Thyroid gland (tissue), 7 donors: ENCODE results near the genes CLDN14 and HLCS.

DNA sequence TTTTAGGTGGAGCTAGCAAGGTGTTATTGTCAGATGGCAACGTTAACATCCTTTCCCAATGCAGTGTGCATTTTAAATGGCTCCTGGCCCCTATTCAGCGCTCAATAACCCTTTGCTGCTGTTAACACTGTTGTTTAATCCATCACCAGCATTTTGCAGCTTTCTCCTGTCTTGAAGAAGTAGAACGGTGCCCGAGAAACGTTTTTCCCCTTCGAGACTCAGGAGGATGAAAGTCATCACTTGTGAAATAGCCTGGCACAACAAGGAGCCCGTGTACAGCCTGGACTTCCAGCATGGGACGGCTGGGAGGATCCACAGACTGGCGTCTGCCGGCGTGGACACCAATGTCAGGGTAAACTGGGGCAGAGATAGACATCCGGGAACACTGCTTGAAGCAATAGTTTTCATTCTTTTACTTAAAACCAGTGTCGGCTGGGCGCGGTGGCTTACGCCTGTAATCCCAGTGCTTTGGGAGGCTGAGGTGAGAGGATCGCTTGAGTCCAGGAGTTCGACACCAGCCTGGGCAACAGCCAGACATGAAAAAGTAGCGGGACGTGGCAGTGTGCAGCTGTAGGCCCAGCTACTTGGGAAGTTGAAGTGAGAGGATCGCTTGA lies 826 bp downstream of the CHAF1B start:
- PRO-cap, 2 experiments: no peak in any of the 2 experiments
- RAMPAGE, long total RNA, 5 experiments: no peak in any of the 5 experiments

- PRO-cap, 2 experiments: no peak in any of the 2 experiments
- RAMPAGE, long total RNA, 5 experiments: no peak in any of the 5 experiments
Measured at GRCh38 chr21:36479284-36479864, 548 bp downstream of the CLDN14 start.

GRCh38 chr21:36479908-36480718 lies at the start of gene CLDN14:
TSS of gene CLDN14 (minus strand) at chr21:36480122.
- PRO-cap, 2 experiments: no peak in any of the 2 experiments
- RAMPAGE, long total RNA, 5 experiments: no peak in any of the 5 experiments

DNA sequence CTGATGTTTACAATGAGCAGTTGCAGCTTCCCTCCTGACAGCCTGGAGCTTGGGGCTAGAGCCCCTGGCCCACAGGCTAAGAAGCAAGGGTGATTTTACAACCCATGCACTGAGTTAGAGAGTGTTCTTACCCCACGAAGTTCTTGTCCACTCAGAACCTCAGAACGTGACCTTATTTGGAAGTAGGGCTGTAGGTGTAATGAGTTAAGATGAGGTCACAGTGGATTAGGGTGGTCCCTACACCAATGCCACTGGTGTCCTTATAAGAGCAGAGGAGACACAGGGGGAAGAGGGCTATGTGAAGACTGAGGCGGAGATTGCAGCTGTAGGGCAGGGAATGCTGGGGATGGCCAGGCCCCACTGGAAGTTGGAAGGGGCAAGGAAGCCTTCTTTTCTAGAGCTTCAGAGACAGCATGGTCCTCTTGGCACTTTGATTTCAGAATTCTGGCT lies 15.7 kb upstream of the CLDN14 start:
- PRO-cap, 2 experiments: no peak in any of the 2 experiments
- RAMPAGE, long total RNA, 5 experiments: no peak in any of the 5 experiments

DNA sequence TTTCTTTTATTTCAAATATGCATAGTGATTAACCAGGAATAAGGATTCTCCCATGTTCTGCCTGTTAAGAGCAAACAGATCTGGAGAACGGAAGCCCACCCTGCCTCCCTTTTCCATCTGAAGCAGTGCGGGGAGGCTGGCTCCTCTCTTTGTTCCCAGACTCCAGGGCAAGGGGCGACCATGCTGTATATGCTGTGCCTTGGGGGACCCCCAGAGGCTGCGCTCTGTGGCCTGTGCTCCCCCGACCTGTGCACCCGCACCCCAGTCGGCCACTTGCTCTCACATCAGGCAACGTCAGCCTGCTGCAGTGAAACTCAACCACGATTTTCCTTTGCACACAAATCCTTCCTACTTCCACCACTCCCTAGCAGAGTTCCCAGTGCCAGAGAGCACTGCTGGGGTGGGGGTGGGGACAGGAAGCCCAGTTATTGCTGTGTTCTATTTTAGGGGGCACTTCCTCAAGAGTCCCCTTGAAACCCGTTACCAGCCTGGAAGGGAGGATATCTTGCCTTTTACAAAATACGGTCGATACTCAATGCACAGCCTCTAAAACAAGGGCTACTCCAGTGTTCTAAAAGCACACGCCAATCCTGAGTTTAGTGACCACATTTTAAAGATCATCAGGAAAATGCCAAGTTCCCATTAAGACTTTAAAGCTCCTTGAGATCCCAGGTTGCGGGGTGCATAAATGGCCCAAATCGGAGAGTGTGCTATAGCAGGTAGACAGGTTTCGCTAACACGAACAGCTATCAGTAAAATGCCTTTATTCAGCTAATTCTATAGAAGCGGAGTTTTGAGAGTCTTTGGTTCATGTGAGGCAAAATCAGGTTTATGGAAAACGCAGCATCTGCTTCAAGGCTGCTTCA lies 52.6 kb downstream of the SIM2 start:
- PRO-cap, 2 experiments: no peak in any of the 2 experiments
- RAMPAGE, long total RNA, 5 experiments: no peak in any of the 5 experiments

DNA sequence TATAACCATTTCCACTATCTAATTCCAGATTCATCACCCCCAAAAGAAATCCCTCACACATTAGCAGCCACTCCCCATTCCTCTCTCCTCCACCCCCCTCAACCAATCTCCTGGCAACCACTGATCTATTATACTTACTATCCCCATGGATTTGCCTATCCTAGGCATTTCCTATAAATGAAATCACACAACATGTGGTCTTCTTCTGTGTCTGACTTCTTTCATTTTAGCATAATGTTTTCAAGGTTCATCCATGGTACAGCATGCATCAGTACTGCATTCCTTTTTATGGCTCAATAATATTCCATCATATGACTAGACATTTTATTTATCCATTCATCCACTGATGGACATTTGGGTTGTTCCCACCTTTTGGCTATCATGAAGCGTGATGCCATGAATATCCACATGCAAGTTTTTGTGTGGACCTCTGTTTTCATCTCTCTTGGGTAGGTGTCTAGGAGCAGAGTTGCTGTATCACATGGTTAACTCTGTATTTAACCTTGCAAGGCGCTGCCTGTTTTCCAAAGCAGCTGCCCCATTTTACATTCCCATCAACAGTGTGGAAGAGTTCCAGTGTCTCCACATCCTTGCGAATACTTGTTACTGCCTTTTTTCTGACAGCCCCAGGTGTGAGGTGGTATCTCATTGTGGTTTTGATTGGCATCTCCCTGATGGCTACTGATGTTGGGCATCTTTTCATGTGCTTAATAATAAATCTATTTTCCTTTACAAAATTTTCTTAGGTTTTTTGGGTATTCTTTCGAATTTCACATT lies 104.4 kb downstream of the HLCS start:
- PRO-cap, 2 experiments: no peak in any of the 2 experiments
- RAMPAGE, long total RNA, 5 experiments: no peak in any of the 5 experiments

DNA sequence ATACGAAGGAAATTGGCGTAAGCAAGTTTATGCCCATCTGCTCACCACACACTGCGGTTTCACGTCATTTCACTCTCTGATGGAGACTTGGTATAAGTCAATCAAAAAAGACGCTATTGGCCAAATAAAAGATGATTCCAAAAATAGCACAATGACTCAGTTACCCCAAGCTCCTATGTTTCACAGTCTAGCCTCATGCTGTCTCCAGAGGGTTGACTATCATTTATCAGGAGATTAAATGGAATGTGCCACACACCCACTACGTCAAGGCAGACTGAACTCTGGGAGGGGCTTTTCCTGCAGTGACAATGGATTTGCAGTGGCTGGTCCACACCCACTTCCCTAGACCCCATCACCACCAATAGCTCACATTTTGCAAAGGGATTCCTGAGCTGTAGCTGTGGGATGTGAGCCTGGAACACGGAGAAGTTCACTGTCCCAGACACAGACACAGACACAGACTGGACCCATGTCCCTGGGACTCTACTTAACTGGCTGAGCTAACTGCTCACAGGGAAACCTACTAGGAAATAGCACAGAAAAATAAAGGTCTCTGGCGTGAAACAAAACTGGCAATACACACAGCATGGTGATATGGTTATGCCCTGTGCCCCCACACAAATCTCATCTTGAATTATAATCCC lies 77.1 kb downstream of the HLCS start:
- PRO-cap, 2 experiments: peak in 1 of 2 experiments; most common plus-strand start position 378 of the sequence (in 1)
- RAMPAGE, long total RNA, 5 experiments: no peak in any of the 5 experiments

DNA sequence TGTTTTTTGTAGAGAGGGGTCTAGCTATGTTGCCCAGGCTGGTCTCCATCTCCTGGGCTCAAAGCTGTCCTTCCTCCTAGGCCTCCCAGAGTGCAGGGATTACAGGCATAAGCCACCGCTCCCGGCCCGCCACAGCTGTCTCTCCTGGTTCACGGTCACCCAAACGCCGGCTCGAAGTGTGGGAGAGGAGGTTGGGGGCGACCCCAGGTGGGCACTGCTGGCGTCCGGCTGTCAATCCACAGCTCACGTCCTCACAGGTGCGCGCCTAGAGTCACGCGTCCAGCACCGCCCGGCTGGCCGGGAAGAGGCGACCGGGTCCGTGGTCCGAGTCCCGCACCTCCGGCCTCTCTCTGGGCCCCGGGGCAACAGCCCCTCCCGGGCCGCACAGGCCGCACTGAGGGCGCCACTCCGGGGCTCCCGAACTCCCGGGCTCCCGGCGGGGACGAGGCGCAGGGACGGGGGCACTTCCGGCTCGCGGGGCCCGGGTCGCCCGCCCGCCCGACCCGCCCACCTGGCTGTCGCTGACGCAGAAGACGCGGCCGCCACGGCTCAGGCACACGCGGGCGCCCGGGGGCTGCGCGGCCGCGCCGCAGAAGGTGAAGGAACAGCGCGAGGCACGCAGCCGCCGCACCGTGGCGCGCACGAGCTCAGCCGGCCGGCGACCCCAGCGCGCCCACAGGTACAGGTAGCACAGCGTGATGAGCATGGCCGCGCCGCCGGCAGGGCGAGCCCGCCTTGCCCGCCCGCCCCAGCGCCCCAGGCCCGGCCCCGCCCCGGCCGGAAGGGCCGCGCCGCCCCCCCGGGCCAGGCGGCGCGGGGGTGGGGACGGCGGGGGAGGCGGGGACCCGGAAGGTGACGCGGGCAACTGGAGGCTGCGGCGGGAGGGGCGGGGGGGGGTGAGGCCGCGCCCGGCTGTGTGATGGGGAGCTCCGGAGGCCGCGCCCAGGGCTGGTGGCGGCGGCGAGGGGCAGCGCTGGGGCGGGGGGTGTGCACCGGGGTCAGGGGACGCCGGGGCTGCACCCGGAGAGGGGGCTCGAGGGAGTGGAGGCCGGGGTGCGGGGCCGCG lies at the start of gene HLCS:
Gene HLCS, minus strand, starts transcription at position 737 of the 1,066 bp plus-strand sequence.
- PRO-cap, 2 experiments: peak in 2 of 2 experiments; most common plus-strand start position 556 of the sequence (in 2); most common minus-strand start position 736 of the sequence (in 2)
- RAMPAGE, long total RNA, 5 experiments: start-site peak on the minus strand in 2 of 5 experiments, centred at positions 428 to 468 of the sequence, 13 to 31 reads per replicate

- PRO-cap, 2 experiments: no peak in any of the 2 experiments
- RAMPAGE, long total RNA, 5 experiments: no peak in any of the 5 experiments
Measured at GRCh38 chr21:37186719-37187308, 80.3 kb downstream of the VPS26C start.

DNA sequence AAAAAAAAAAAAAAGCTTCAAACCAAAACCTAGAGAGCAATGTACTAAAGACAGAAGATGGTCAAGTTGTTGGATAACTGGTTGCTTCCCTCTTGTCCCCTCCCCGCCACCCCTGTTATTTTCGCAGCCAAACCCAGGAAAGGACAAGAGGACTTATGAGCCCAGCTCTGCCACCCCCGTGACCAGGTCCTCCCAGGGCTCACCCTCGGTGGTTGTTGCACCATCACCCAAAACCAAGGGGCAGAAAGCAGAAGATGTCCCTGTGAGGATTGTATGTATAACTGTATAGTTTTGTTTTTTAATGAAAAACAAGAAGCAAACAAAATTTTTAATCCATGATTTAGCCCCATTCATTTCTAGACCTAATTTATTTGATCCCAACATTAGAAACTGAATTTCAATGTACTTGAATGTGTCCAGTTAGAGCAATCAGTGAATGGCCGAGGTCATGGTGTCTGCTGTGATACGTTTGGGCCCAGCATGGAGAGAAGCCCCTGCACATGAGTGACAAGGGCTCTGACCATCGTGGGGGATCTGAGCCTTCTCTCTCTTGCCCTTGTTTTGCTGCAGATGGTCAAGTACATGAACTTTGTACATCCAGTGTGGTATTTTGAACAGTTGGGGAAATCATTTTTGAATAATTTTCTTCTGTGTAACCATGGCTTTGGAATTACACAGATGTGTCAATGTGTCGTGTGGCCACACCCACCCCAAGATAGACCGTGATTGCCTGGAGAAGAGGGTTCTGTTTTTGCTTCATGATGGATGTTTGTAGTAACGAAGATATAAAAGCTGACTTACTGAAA lies 69.2 kb downstream of the VPS26C start:
- PRO-cap, 2 experiments: no peak in any of the 2 experiments
- RAMPAGE, long total RNA, 5 experiments: no peak in any of the 5 experiments

DNA sequence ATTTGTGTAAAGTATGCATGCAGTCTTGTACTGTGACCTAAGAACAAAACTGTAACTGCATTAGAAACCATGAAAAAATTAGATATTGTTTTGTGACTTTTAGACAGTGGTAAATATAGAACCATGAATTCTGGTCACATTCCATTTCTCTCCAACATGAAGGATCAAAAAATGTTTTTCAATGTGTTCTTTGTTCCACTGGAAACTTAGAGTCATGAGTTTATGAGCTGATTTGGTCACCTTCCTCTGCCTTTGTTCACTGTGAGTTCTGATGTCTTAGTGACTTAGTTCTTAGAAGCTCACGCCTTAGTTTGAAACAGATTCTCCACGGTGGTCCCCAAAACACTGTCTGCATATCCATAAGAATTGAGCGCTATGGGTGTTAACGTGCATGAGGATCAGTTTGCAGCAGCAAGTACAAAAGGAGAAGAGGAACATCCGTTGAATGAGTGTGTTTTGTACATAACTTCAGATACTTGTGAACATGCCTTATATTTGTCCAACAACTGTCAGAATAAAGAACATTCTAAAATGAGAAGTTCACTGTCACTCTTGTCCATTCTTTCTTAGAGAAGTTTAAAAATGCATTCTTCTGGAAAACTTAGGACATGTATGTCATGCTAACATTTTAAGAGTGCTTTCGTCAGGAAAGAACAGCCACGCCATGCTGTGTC lies 64.4 kb downstream of the VPS26C start:
- PRO-cap, 2 experiments: no peak in any of the 2 experiments
- RAMPAGE, long total RNA, 5 experiments: no peak in any of the 5 experiments

GRCh38 chr21:37267811-37268390 lies 767 bp upstream of the VPS26C start:
- PRO-cap, 2 experiments: peak in 2 of 2 experiments; most common plus-strand start chr21:37268028 (in 2); most common minus-strand start chr21:37267969 (in 2)
- RAMPAGE, long total RNA, 5 experiments: start-site peak on the minus strand in 1 of 5 experiments, at chr21:37267890-37267979 at its widest, 106 reads per replicate

GRCh38 chr21:37386051-37386932 lies 19.7 kb downstream of the DYRK1A start:
- PRO-cap, 2 experiments: no peak in any of the 2 experiments
- RAMPAGE, long total RNA, 5 experiments: no peak in any of the 5 experiments

DNA sequence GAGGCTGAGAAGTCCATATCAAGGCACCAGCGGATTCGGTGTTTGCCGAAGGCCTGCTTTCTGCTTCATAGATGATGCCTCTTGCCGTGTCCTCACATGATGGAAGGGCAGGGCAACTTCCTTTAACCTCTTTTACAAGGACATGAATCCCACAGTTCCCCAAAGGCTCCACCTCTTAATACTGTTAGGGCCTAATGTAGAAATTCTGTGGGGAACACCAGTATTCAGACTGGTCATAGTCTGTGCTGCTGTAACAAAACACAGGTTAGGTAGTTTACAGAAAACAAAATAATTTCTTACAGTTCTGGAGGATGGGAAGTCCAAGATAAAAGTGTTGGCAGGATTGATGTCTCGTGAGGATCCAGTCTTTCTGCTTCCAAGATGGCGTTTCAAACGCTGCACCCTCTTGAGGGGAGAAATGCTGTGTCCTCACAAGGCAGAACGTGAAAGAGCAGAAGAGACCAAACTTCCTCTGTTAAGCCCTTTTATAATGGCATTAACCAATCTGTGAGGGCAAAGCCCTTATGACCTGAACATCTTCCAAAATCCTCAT lies 26.0 kb downstream of the DYRK1A start:
- PRO-cap, 2 experiments: no peak in any of the 2 experiments
- RAMPAGE, long total RNA, 5 experiments: no peak in any of the 5 experiments

GRCh38 chr21:37412069-37413324 lies 45.9 kb downstream of the DYRK1A start:
- PRO-cap, 2 experiments: no peak in any of the 2 experiments
- RAMPAGE, long total RNA, 5 experiments: no peak in any of the 5 experiments

DNA sequence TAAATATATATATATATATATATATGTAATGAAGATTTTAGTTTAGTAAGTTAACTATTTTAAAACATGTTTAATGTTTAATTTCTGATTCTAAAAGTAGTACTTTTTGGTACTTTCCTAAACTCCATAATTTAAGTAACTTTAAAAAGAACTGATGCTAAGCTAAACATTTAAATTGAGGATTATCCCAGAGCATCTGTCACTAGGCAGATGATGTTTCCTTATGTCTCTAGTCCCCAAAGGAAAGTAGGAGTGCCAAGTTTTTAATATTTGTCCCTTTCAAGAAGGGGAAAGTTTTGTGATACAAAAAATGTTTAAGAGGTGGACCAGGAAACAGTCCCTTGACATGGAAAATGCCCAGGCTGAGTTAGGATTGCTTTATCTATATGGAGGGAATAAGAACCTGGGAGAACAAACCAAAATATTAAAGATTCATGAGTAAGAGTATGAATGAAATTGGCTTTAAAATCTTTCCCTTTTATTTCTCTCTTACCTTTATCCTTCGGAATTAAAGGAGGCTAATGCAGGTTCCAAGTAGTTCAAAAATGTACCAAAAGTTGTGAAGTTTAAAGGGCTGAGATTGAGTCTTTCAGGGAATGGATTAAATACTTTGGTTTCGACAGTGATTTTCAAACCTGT lies 66.6 kb downstream of the DYRK1A start:
- PRO-cap, 2 experiments: no peak in any of the 2 experiments
- RAMPAGE, long total RNA, 5 experiments: no peak in any of the 5 experiments

- PRO-cap, 2 experiments: no peak in any of the 2 experiments
- RAMPAGE, long total RNA, 5 experiments: no peak in any of the 5 experiments
Measured at GRCh38 chr21:37644657-37645032, 271.6 kb downstream of the KCNJ6 start.

GRCh38 chr21:37827890-37828424 lies 88.3 kb downstream of the KCNJ6 start:
- PRO-cap, 2 experiments: no peak in any of the 2 experiments
- RAMPAGE, long total RNA, 5 experiments: no peak in any of the 5 experiments

DNA sequence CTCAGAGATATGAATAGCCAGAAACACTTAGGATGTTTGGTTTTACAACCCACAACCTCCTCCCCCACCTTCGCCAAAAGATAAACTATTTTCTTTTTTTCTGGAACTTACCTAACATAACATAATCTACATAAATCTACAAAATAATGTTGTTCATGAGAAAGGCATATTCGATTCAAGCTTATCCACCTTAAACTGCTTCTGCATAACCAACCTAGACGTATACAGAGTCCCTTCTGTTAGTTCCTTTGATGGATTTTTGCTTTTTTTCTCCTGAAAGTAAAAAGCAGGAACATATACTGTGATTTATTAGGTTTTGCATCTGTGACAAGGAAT lies 85.3 kb upstream of the KCNJ15 start:
- PRO-cap, 2 experiments: no peak in any of the 2 experiments
- RAMPAGE, long total RNA, 5 experiments: no peak in any of the 5 experiments

DNA sequence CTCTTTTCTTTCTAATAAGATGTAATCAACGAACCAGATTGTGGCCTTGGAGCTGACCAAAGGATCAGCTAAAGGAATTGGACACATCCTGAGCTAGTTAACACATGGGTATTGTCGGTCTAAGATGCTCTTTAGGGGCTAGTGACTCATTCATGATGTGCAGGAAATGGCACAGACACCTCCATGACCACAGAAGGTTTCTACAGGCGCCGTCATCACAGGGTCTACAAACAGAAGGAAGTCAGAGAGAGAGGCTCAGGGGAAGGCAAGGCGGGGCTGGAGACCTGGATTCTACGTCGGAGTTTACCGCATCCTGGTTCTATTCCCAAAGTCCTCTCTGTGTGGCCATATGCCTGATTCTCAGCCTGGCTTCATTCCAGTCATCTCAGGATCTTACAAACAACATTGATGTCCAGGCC lies 11.9 kb upstream of the KCNJ15 start:
- PRO-cap, 2 experiments: no peak in any of the 2 experiments
- RAMPAGE, long total RNA, 5 experiments: no peak in any of the 5 experiments